Measurements from ENCODE around the genes PROSER1 and FOXO1.

- PRO-cap, 2 experiments, result no peak in any of the 2 experiments
Measured at GRCh38 chr13:39022251-39022708, 15.6 kb downstream of the PROSER1 start.

DNA sequence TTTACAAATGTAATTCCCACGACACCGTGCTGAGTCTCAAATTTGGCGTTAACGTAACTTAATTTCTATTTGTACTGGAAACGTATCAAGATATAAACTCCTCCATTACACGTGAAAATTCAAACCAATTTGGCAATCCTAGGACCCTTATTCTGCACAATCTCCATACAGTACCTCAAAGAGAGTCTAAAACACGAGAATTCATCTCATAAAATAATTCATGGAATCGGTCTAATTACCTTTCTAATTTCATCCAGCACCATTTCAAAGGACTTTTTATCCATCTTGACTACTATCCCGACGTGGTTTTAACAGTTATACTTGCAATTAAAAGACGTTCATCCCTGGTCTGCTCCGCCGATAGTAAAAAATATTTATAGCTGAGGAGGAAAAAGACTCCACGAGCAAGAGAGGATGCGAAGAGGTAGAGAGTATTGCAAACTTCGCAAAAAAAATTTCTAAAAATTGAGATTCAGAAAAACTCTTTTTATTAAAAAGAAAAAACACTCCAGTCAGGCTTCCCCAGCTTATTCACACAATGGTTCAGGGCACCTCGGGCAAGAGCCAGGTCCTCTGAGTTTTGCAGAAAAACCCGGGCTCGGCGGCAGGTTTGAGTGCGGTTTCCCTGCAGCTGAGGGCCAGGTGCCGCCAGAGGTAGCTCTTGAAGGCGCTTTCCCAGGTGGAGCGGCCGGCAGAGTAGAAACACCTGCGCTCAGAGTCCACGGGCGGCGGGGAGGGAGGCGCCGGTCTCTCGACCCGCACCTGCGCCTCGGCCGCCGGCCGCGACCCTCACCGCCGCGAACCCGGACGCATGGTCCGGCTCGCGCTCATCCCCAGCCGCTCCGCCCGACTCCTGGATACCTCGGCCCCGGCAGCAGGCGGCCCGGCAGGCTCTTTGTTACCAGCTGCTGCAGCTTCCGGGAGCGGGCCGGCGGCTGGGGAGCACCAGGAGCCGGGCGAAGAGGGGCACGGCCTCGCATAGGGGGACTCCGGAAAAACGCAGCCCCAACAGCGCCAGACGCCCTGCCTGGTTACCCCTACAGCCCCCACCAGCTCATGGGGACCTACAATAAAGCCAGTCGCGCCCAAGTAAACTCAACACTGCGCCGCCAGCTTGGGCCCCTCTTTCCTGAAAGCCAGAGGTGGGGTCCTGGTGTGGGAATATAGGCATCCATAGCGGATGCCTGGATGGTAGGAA is at the start of gene PROSER1:
Gene PROSER1, minus strand, starts transcription at position 1,131 of the 1,198 bp plus-strand sequence.
- PRO-cap, 2 experiments, result peak in 2 of 2 experiments; most common plus-strand start position 715 of the sequence (in 1); most common minus-strand start position 1,138 of the sequence (in 2)

DNA sequence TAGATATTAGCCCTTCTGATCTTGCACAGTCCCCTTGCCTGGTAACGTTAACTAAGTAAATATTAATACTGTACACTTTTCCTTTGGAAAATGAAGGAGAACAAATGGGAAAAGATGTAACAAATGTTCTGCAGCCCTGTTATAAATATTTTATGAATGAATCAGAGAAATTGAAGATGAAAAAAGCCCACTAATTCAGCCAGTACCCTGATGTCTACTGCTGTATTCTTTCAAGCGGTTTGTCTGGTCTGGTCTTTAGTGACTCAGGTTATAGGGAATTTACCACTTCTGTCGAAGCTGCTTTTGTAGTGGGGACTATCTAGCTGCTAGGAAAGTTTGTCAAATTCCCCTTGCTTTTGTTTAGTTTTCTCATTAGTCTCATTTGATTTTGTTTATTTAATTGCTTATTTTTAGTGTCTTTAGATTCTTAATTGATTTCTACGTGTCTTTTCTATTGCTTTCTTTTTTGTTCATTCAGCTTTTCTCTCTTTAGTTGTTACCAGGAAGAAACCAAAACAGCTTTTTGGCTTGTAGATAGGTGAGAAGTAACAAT is 121.1 kb downstream of the COG6 start:
- PRO-cap, 2 experiments, result no peak in any of the 2 experiments

- PRO-cap, 2 experiments, result no peak in any of the 2 experiments
Measured at GRCh38 chr13:39913886-39914373, 258.5 kb downstream of the COG6 start.

GRCh38 chr13:40189344-40189818 is 477.1 kb downstream of the FOXO1 start:
- PRO-cap, 2 experiments, result no peak in any of the 2 experiments

- PRO-cap, 2 experiments, result no peak in any of the 2 experiments
Measured at GRCh38 chr13:40271300-40271973, 395.0 kb downstream of the FOXO1 start.

DNA sequence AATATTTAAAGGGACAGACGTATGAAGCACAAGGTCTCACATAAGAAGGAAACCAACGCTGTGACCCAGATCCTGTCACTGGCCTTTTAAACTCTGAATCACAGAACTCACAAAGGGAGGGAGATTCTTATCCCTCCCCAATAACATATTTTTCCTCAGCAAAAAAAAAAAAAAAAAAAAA is 352.8 kb downstream of the FOXO1 start:
- PRO-cap, 2 experiments, result no peak in any of the 2 experiments

DNA sequence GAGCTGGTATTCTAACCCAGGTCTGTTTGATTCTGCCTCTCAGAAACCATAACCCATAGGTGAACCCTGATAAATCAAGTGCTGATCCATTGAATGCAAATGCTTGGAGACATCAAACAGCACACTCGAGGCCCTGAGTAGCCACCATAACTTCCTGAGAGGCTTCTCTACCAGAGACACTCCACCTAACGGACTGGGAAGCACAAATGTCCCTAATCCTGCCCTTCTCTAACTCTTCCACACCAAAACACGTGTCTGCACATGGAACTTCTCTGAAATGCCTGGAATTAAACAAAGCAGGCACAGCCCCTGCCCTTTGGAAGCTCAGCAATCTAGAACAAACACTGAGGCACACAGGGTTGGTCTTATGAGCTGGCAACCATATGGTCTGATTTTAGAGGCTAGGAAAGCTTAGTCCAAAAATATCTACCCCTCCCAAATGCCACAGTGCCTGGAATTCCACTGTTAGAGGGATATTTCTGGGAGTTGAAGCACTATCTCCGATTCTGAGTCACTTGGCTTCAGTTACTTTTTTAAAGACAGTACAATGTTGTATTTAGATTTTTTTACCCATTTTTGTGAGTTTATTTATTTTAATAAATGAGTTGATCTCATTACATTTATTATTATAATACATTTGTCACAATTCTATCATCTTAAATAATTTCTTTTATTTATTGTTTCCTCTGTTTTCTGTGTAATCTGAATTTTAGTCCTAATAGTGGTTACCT is 189.8 kb downstream of the FOXO1 start:
- PRO-cap, 2 experiments, result no peak in any of the 2 experiments

- PRO-cap, 2 experiments, result no peak in any of the 2 experiments
Measured at GRCh38 chr13:40485530-40486204, 180.8 kb downstream of the FOXO1 start.

DNA sequence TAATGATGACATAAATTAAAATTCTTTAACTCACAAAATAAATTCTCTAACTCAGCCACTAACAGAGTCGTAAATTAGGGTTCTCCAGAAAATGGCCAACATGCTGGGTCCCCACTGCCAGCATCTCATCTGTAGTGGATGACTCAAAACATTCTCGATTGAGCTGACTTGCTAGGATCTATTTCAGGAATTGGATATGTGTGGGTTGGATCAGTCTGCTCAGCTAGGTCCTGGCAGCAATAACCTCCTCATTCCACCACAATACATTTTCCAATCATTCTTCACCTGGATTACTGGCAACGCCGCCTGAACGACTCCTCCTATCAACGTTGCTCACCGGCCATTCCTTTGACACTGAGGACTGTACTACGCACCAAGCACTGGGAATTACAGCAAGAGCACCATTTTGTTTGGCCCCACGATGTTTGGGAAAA is 170.0 kb downstream of the FOXO1 start:
- PRO-cap, 2 experiments, result no peak in any of the 2 experiments

DNA sequence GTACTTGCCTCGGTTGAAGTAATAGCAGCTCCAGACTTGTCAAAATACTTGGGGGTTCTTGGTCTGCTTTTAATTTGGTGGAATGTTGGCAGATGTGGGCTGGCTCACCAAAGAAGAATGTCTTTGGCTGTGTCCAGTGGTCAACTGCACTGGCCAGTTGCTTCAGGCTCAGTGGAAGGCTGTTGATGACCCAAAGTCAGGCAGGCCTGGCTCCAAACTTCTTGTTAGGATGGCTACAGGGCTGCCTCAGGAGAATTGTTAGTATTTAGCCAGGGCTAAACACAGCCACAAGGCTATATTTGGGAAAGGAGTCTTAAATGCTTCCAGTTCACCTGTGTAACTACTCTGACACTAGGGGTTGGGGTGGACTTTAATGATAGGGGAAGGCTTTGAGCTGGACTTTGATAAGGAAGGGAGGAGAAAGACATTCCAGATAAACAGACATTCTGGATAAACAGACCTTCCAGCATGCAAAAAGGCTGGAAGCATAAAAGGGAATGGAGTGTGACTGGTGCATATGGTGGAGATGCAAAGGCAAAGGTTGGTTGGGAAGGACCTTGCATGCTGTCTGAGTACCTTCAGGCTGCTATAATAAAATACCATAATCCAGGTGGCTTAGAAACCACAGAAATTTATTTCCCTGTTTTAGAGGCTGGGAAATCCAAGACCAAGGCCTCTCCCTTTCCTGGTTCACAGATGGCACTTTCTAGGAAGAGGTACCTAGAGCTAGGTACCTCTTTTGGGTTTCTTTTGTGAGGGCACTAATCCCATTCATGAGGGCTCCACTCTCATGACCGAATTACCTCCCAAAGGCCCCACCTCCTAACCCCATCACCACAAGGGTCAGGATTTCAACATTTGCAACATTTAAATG is 116.7 kb downstream of the FOXO1 start:
- PRO-cap, 2 experiments, result no peak in any of the 2 experiments

GRCh38 chr13:40552944-40553529 is 113.4 kb downstream of the FOXO1 start:
- PRO-cap, 2 experiments, result no peak in any of the 2 experiments

- PRO-cap, 2 experiments, result no peak in any of the 2 experiments
Measured at GRCh38 chr13:40582370-40583194, 83.9 kb downstream of the FOXO1 start.

GRCh38 chr13:40592027-40592598 is 74.3 kb downstream of the FOXO1 start:
- PRO-cap, 2 experiments, result no peak in any of the 2 experiments

DNA sequence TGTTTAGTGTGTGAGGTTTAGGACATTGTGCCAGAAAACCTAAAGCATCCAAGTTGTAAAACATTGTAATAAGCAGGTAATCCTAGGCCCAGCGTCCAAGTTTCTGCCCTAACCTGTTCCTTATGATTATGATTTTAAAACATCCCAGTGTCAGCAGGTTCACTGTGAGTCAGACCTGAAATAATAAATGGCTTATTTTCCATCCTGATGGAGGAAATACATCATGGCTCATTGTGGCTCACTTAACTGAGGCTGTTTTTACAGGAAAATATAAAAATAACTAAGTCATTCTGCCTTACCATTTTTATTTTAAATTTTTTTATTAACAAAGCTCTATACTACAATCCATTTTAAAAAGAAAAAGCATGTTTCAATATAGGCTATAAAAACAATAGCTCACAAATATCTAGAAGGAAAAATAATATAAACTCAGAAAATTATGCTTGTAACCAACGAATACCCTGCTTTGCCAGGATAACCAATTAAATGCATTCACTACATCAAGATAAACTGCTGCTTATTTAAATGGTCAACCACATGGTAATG is 56.0 kb downstream of the FOXO1 start:
- PRO-cap, 2 experiments, result no peak in any of the 2 experiments

GRCh38 chr13:40634371-40634855 is 32.0 kb downstream of the FOXO1 start:
- PRO-cap, 2 experiments, result no peak in any of the 2 experiments

DNA sequence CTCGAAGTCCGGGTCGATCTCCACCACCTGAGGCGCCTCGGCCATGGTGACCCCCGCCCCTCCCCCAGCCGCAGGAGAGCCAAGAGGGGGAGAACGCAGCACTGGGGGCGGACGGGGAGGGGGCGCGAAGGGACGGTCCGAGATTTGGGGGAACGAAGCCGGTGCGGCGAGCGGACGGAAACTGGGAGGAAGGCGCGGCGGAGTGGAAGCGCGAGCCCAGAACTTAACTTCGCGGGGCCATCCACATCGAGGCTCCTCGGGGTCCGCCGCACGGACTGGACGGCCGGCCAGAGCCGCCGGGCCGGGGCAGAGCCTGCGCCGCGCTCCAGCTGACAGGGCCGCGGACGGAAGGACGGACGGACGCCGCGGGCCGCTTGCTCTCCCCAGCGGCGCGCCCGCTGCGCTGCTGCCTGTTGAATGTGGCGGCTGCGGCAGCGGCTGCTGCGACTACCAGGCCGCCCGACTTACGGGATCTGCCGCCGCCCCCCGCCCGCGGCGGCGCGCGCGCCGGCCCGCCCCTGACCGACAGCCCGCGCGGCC is at the start of gene FOXO1:
Gene FOXO1, minus strand, starts transcription at position 474 of the 540 bp plus-strand sequence.
- PRO-cap, 2 experiments, result peak in 2 of 2 experiments; most common minus-strand start position 466 of the sequence (in 2)

- PRO-cap, 2 experiments, result no peak in any of the 2 experiments
Measured at GRCh38 chr13:40668021-40668815, 1.8 kb upstream of the FOXO1 start.

- PRO-cap, 2 experiments, result no peak in any of the 2 experiments
Measured at GRCh38 chr13:40735116-40735628, 35.8 kb downstream of the MRPS31 start.

GRCh38 chr13:40788692-40789102 is 714 bp upstream of the SLC25A15 start:
- PRO-cap, 2 experiments, result no peak in any of the 2 experiments